A375 (cell line): ENCODE data around the genes LRRC59, ANKRD40 and TOB1.

- RAMPAGE, long total RNA, result no peak
These were observed 15.8 kb downstream of the TMEM92 start for GRCh38 chr17:50289682-50290868.

GRCh38 chr17:50318914-50319302 lies 27.0 kb upstream of the XYLT2 start:
- RAMPAGE, long total RNA, result no peak

DNA sequence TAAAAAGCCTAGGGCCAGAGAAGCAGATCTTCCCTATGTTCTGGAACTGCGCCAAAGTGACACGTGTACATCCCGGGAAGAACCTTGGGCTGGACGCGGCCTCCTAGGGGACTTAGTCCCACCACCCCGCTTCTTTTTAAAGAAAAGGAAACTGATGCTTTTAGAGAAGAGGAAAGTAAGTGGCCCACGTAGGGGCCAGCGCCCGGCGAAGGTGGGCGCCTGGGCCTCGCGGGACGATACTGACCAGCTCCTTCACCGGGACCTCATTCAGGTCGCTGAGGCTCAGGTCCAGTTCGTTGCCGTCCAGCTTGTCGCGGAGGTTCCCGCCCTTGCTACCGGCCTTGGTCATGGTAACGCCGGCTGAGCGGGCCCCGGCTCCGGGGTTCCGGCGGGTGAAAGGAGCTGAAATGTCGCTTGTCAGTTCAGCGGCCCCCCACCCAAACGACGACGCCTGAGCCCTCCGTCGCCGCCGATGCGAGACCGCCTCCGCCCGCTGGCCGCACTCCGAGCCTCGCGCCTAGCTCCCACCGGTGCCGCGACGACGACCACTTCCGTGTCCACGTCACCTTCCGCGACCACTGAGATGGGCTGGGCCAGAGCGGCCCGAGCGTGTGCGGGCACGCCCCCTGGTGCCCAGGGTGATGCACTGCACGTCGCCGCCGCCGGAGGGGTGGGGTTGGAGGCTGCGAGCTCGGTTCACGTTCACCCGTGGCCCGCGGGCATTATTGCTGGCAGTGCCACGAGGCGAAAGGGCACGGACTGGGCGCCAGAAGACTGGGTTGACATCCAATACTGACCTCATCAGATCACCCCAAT lies at the start of gene LRRC59:
LRRC59 (minus strand) TSS at position 555 of the 816 bp plus-strand sequence.
- RAMPAGE, long total RNA, result no peak

DNA sequence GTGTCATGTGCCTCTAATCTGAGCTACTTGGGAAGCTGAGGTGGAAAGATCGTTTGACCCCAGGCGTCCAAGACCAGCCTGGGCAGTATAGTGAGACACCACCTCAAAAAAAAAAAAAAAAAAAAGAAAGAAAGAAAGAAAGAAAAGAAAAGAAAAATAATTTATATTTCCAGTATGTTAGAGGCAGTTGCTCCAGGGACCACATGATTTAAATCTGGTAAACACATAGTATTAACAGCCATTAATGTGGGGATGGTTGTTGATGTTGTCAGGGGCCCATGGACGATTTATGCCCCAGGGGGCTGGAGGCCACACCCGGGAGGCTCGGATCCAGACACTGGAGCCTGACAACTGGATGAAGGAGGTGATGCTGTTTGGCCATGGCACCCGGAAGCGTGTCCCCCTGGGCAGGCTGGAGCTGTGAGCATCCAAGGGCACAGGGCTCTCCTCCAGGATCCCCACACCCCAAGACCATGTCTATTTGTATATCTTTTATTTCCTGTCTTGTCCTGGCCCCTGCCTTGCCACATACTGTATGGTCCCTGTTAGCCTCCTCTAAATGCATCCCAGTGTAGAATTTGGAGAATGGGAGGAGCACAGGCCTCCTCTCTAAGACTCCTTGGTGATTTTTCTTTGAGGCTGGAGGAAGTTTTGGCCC lies 4.5 kb downstream of the RSAD1 start:
- RAMPAGE, long total RNA, result no peak

GRCh38 chr17:50484360-50485691 lies 6.2 kb downstream of the RSAD1 start:
- RAMPAGE, long total RNA, result no peak

DNA sequence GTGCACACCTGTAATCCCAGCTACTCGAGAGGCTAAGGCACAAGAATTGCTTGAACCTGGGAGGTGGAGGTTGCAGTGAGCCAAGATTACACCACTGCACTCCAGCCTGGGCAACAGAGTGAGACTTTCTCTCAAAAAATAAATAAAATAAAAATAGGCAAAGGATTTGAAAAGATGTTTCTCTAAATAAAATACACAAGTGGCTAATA lies 9.2 kb upstream of the MYCBPAP start:
- RAMPAGE, long total RNA, result no peak

GRCh38 chr17:50513713-50514130 lies 5.5 kb downstream of the MYCBPAP start:
- RAMPAGE, long total RNA, result no peak

DNA sequence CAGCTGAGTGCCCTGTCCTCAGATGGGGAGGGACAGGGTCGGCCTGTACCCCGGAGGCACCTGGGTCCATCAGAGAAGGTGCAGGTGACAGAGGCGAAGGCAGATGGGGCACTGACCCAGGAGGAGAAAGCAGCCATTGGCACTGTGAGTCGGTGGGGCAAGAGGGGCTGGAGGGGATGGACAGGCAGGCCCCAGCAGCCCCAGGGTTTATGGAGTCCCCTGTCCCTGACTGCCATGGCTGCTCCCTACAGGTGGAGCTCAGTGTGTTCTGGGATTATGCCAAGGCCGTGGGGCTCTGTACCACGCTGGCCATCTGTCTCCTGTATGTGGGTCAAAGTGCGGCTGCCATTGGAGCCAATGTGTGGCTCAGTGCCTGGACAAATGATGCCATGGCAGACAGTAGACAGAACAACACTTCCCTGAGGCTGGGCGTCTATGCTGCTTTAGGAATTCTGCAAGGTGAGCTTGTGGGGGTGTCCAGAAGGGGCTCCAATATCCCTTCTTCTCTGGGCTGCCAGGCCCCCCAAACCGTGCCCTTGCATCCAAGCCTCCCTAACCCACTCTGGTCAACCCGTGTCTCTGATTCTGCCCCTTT lies 32.0 kb downstream of the ANKRD40 start:
- RAMPAGE, long total RNA, result no peak

DNA sequence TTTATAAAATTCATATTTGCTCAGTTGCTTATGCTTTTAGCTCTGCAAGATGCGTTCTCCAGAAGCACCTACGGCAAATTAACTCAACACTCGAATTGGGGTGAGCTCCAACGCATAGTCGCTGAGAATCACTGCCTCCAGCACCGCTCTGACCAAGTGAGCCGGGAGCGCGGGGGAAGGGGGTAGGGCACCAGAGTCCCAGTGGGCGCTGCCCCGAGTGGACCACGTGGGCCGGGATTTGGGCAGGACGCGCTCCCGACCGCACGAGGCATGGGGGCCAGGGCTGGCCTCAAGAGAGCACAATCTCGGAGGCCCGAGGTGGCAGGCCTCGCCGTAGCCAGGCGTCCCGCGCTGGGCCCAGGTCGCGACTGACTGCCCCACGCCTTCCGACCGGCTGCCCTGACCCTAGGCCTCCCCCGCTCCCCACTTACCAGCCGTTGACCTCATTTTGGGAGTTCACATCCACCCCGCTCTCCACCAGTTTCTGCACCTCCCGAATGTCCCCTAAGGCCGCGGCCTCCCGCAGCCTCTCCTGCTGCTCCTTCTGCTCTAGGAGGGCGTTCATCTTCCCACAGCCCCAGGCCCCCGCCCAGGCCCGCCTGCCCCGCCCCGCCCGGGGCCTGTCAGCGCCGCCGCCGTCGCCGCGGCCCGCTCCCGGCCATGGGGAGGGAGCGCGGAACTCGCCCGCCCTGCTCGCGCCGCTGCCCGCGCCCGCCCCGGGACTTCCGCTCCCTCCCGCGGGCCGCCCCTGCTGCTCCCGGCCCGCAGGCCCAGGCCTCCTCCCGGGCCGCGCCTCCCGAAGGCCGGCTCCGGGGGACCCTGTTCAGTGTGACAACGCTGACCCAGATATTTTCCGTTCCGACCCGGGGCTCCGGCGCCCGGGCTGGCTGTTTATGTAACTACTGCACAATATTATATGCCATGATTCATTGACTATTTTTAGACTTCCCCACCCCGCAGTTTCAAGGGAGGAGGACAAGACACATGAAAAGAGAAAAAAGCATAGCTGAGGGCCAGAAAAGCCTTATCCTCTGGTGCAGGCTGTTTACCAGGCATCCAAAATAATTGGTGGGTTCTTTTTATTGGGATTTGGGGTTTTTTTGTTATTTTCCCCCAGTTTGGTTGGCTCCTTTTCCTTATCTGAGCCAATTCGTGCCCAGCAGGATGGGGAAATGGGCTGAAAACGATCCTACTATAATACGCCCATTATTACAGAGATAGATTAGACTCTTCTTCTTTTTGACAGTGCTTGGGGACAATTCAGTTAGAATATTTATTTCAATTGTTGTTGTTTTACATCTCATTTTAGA lies at the start of gene ANKRD40:
ANKRD40 (minus strand) TSS at position 825 of the 1,310 bp plus-strand sequence.
- RAMPAGE, long total RNA, result no peak

GRCh38 chr17:50746391-50746848 lies 20.9 kb downstream of the ANKRD40CL start:
- RAMPAGE, long total RNA, result no peak

DNA sequence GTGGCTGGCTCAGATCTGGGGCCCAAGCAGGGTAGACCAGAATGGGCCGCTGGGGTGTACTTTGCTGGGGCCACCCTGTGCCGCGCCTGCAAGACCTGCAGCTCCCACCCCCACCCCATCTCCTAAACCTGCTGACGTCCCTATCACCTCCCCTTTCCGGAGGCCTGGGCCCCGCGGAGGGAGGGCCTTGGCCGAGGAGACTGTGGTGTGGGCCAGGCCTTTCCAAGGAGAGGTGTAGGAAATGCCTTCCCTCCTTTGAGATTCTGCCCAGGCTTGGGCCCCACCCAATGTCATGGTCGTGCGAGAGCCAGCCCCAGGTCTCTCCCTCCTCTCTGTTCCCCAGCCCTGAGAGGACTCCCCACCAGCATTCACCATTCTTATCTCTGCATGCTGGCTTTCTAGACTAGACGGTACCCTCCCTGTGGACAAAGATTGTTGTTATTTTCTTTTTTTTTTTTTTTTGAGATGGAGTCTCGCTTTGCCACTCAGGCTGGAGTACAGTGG lies 3.9 kb upstream of the WFIKKN2 start:
- RAMPAGE, long total RNA, result no peak

- RAMPAGE, long total RNA, result no peak
These were observed at the start of gene TOB1 for GRCh38 chr17:50865911-50866478. Gene TOB1, minus strand, starts transcription at chr17:50866354.

GRCh38 chr17:50904989-50906004 lies 39.1 kb upstream of the TOB1 start:
- RAMPAGE, long total RNA, result no peak

DNA sequence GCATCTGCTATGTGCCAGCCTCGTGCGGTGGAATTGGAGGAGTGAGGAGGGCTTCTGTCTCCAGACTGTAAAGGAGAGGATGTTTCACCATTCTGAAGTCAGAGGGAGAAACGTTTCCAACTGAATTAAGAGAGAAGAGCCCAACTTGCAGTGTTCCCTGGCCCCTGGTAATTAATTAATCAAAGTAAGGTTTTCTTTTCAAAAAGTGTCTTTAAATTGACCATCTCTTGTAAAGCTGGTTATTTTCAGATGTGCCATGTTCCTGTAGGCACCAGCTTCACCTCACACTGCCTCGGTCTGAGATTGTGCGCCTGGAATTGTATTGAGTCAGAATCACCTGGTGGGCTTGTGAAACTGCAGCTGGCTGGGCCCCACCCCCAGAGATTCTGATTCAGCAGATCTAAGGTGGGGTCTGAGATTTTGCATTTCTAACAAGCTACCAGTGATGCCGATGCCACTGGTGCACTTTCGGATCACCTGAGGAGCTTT lies 59.0 kb upstream of the TOB1 start:
- RAMPAGE, long total RNA, result no peak

DNA sequence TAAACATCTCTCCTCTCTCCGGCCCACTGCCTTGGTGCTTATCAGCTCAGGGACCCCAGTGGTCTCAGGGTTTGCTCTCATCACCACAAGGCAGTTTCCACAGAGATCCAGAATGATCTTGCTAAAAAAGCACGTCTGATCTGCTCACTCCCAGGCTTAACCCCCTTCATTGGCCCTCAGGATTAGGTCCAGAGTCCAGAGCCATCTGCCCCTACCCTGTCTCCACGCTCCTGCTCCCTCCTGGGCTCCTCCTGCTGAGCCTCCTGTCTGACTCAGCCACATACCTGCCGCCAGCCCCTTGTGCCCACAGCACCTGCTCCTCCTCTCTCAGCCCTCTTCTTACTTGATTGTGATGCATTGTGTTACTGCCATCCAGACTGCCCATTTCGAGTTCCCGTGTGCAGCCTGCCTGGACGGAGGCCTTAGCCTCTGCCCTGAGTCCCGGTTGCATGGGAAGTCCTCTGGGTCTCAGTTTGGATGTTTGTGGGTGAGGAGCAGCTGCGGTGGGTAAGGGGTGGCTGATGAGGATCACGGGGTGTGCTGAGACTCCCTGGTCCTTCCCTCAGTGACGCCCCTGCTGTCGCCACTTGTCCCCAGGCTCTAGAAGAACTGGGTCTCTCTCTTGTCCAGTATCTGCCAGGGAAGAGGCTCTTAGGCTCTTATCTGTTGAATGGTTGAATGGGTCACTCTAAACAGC lies 76.2 kb upstream of the TOB1 start:
- RAMPAGE, long total RNA, result no peak

- RAMPAGE, long total RNA, result no peak
These were observed 100.6 kb downstream of the SPAG9 start for GRCh38 chr17:51019924-51020677.

- RAMPAGE, long total RNA, result no peak
These were observed 895 bp upstream of the NME2 start for GRCh38 chr17:51164920-51166111.

DNA sequence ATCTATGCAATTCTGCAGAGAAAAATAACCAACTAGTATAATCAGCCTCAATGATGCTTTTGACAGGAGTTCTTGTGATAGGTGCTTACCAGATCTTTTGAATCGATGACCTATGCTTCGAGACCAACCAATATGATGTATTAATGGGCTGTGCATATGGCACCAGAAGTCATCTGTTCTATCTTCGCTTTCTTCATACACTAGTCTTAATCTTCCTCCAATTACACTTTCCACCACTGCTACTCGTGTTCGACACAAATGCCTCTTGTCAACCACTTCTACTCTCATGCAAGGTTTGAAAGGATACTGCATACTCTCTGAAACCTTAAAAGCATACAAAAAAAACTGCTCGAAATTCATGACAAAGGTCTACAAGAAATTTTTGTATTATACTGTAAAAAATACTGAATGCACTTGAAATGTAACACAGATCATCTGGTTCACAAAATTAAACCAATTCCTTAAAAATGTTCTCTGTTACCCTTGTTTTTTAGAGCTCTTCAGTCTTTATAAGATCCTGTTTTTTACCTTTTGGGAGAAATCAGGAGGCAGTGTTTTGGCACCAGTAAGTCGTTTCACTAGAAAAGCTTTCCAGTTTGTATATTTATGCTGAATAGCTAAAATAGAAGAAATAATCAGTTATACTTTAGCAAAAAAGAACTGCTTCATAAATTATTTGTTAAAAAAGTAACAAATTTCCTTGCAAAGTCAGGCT lies 36.6 kb downstream of the NME2 start:
- RAMPAGE, long total RNA, result no peak

GRCh38 chr17:51260663-51261378 lies 475 bp downstream of the UTP18 start:
- RAMPAGE, long total RNA, result no peak

DNA sequence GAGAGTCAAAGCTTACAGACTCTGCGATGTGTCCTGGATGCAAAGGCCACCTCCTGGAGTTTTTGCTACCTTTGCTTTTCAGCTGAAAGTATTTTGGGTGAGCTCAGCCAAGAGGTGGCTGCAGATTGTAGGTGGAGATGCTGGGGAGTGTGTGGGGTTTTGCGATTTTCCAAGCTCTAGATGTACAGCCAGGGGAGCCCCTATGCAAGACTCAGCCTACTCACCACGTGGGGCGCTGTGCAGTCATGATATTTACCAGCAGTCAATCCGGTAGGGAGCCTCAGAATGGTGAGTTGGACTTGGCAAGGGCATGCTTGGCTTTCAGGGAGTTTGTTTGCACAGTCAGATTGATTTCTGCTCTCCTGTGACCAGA lies 175.2 kb downstream of the UTP18 start:
- RAMPAGE, long total RNA, result no peak